ENCODE data around the gene APC.

DNA sequence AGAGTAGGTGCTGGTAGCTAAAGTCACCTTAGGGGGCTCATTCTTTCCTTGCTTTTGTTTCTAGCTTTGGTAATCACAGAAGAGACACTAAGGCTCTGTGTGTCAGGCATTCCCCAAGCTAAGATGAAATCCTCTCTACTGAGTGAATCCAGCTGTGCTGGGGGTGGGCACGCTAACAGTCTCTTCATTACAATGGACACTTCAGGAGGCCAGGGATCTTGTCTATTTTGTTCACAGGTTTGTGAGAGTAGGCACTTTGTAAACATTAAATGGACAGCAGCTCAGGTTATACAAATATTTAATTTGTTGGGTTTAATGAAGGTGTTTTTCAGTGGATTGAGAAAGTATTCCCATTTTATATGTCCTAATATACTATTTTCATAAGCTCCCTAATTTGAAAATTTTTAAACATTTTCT is 79.0 kb downstream of the PJA2 start:
- PRO-cap, result no peak
- RRBS, 2 experiments, result no CpG with 5 or more reads among the region's 1 CpG

DNA sequence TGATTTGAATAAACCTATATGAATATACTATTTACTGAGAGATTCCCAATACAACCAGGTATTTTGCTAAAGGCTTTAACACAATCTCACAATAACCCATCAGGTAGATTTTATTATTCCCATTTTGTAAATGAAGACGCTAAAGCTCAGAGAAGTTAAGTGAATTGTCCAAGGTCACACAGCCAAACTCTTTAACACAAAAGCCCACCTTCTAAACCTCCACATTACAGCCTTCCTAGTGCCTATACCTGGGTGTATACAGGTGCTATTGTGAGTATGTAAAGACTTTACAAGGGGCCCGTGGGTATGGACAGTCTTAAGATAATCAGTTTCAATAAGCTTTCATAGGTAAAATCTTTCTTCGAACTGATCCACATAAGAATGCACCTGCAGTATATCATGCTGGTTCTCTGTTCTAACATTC is 59.2 kb downstream of the PJA2 start:
- PRO-cap, result no peak
- RRBS, 2 experiments, result no CpG with 5 or more reads among the region's 3 CpGs

DNA sequence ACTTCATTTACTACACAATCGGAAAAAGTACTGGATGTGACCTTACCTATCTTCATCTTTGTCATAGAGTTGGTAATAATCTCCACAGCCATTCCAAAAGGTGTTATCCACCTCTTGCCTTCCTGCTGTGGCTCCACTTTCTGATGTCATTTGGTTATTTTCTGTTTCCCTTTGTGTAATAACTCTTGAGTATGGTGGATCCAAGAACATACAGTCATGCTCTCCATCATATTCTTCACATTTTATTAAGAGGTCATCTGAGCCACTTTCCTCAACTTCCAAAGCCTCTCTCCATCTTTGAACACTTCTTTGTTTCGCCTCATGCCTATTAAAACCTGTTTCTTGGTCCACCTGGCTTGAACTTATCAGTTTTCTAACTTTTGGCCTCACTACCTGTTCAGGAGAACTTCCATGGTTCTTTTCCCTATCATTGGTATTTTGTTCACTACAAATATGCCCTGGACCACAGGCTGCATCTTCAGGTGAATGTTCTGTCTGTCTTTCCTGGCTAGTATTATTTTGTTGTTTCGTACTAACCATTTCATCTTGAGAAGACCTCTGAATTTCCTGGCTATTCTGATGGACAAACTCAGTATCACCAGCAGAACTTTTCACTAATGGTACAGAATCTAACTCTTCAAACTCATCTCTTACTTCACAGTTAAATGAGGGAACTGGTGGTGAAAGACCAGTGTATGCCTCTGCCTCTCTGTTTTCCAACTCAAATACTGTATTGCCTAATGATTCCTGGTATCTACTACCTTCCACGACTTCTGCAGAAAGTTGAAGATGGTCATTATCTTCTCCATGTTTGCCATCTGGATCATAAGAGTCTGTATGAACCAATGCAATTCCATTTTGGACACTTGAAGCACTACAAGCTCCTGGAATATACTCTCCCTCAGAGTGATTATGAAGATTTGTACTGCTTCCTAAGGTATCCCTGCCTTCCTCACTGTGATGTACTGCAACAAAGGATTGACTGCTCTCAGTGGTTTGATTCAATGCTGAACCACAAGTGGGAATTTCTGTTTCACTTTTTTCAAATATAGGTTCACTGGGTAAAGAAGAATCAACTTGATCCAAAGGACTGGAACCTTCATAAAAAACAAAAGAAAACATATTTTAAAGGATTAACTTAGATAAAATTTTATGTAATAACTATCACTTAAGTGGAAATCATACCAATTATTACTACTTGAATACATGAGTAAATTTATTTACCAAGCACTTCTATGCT is 31.2 kb downstream of the PJA2 start:
- PRO-cap, result no peak
- RRBS, 2 experiments, result no CpG with 5 or more reads among the region's 4 CpGs

DNA sequence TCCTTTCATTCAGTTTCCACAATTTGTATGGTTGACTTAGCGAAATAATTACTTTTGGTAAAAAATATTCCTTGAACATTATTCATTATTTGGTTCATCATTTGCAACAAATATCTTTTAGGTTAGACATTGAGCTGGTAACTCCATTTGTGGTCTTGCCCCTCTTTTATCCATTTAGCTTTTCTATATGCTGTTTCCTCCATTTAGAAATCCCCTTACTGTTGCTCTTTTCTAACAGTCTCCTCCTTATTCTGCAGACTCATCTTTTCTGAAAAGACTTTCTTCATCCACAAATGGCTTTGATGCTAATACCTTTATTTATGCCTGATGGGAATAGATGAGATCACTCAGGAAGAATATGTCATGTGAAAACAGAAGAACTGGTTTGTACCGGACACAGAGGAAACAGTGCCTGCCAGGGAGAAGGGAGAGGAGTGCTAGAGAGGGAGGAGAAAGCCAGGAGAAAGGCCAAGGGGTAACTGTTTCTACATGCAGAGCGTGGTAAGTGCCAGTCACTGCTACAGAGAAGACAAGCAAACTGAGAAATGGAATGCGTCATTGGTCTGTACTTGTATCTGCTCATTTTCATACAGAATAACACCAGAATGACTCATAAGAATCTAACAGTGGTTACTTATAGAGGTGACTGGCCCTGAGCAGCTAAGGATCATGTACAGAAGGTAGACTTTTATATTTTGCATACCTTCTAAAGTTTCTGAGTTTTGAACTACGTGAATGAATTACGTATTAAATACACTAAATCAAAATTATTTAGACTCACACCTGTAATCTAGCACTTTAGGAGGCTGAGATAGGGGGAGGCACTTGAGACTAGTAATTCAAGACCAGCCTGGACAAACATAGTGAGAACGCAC is 45.9 kb upstream of the PJA2 start:
- PRO-cap, result no peak
- RRBS, 2 experiments, result no CpG with 5 or more reads among the region's 7 CpGs

DNA sequence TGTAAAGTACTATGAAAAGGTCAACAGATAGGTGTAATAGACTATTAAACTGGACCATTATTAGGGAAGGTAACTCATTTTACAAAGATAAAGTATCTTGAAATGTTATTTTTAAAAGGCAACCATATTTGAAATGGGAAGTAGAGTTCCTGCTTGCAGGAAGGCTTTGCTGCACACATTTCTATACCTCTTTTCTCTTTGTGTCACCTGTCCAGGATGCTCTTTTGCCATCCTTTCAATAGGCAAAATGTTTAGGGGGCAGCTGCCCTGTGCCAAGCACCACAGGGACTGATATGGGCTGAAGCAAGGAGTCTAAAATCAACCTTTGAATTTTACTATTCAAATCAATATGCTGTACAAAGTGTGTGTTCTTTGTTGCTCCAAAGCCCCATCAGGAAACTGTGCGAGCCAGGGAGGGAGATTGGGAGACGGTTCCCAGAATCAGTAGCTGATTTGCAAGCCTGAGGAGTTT is 16.1 kb upstream of the MAN2A1 start:
- PRO-cap, result no peak
- RRBS, 2 experiments, result no CpG with 5 or more reads among the region's 2 CpGs

- PRO-cap, result bidirectional peak, plus-strand start at chr5:109690736, minus-strand start at chr5:109690658
- RRBS, 2 experiments, result 1 to 2% methylated on average over 17 of the region's 37 CpGs
These were observed 820 bp downstream of the MAN2A1 start for GRCh38 chr5:109690582-109690911.

DNA sequence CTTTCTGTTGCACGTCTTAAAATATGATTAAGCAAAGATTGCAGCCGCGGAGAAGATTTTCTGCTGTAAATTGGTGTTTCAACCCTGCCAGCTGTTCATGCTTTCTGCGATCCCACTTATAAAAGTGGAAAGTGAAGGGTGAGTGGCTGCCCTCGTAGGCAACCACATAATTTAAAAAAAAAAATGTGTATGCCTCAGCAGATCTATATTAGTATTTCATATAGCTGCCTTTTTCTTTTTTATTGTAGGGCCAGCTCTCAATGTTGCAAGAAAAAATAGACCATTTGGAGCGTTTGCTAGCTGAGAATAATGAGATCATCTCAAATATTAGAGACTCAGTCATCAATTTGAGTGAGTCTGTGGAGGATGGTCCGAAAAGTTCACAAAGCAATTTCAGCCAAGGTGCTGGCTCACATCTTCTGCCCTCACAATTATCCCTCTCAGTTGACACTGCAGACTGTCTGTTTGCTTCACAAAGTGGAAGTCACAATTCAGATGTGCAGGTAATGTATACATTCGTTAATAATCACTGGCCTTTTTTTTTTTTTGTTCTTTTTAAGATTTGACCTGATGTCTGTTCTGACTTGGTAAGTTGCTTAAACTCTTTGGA is 23.6 kb downstream of the MAN2A1 start:
- PRO-cap, result no peak
- RRBS, 2 experiments, result no CpG with 5 or more reads among the region's 8 CpGs

DNA sequence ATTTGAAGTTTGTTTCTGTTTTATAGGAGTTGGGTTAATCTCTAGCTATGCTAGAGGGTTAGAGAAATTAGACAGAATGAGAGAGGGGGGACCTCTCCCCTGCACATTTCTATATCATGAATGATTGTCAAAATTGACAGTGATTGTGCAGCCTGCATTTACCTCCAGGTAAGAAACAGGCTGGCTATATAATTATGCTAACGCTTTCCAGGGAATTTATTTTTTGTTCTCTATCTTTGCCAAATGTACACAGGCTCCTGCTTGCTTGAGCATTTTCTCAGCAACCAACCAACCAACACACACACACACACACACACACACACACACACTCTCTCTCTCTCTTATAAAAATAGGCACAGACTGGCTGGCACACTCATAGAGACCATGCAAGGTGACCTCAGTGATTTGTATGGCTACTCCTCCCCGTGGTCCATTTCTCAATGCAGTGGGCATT is 415.8 kb downstream of the MAN2A1 start:
- PRO-cap, result no peak
- RRBS, 2 experiments, result no CpG with 5 or more reads among the region's 2 CpGs

- PRO-cap, result no peak
- RRBS, 2 experiments, result 21 to 74% methylated on average over 2 of the region's 3 CpGs
These were observed 8.7 kb downstream of the NREP start for GRCh38 chr5:111748241-111748681.

DNA sequence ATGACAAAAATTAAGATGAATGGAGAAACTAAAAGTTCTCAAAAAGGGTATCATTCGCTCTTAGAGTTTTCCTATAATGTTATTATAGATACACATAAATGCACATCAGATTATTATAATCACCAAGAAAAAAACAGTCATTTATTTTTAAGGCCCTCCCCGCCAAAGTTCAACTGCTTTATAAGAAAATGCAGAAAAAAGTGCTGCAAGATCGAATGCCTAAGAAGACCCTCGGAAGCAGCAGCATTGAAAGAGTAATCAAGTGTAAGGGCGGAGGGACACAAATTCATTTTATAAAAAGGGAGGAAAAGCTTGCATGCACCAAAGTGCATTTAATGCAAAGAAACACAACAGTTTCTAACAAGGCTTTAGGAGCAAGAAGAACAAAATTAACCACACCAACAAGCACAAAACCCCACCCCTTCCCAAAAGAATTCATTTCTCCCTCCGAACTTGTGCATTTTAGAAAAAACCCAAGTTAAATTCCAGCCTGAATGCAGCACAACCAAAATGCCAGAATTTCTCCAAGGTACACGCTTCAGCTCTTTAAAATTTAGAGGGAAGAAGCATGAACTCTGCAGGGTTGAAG is 437 bp downstream of the NREP start:
- PRO-cap, result no peak
- RRBS, 2 experiments, result no CpG with 5 or more reads among the region's 7 CpGs

DNA sequence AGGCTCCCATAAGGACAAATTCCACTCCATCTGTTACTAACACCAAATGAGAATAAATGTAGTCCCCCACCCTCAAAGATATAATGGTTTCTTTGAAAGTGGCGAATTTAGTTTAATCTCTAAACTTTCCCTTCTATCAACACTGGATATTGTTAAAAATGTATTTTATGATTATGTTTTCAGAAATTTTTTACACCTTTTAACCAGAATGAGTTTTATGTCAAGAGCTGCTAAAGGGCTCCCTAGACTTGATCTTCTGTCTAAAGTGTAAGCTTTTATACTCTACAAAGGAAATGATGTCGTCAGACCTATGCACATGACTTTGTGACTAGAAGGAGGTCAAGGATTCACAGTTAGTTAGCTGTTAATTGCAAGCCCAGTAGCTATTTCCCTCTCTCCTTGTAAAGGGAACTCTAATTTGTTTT is 173.3 kb upstream of the NREP start:
- PRO-cap, result no peak
- RRBS, 2 experiments, result no CpG with 5 or more reads among the region's 2 CpGs

- PRO-cap, result no peak
- RRBS, 2 experiments, result no CpG with 5 or more reads among the region's 3 CpGs
These were observed 255.0 kb downstream of the EPB41L4A start for GRCh38 chr5:112163922-112164604.

- PRO-cap, result no peak
- RRBS, 2 experiments, result no CpG with 5 or more reads among the region's 11 CpGs
These were observed 250.3 kb downstream of the EPB41L4A start for GRCh38 chr5:112168643-112169227.

- PRO-cap, result no peak
- RRBS, 2 experiments, result no CpG with 5 or more reads among the region's 5 CpGs
These were observed 190.7 kb downstream of the EPB41L4A start for GRCh38 chr5:112228084-112229161.

DNA sequence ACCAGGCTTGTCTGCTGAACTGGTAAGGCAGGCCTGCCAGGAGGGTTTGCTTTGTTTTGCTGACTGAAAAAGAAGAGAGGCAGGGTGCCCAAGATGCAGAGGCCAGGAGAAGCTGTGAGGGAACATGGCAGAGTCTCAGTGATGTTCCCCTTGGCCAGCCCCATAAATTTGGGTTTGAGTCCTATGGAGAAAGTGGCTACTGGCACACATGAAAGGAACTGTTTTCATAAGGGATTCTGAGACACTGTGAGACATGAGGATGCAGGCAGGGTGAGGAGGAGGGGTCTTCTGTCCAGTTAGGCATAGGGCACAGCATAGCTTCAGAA is 60.5 kb upstream of the EPB41L4A start:
- PRO-cap, result no peak

GRCh38 chr5:112728929-112729411 is 8.7 kb upstream of the APC start:
- PRO-cap, result no peak
- RRBS, 2 experiments, result no CpG with 5 or more reads among the region's 3 CpGs

- PRO-cap, result bidirectional peak, plus-strand start at chr5:112737888, minus-strand start at chr5:112737760; unidirectional peak, minus-strand start at chr5:112738426
- RRBS, 2 experiments, result no CpG with 5 or more reads among the region's 42 CpGs
These were observed at the start of gene APC for GRCh38 chr5:112737396-112738527. Gene APC (plus strand): TSS chr5:112737885.

- PRO-cap, result no peak
- RRBS, 2 experiments, result no CpG with 5 or more reads among the region's 9 CpGs
These were observed 76.9 kb downstream of the DCP2 start for GRCh38 chr5:113053391-113053997.

DNA sequence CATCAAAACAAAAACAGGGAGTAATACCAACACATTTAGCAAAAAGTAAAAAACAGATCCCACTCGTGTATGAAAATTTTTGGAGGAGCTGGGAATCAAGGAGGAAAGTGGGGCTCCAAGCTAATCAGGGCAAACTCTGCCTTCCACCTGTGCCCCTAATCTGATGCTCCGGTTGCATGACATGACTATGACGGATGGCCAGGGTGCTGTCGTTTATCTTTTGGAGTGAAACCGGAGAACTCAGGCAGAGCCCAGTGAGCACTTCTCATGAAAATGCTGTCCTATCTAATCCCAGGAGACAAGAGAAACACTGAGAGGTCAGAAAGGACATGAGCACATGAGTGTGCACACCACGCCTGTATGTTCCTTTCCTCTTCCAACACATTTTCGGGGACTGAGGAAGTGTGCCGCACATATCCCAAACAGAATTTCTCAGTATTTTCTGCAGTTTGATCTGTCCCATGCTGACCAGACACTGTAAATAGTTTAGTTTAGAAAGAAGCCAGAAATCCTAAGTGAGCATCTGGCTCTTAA is 217.2 kb downstream of the TSSK1B start:
- PRO-cap, result no peak
- RRBS, 2 experiments, result 1 to 9% methylated on average over 2 to 4 of the region's 8 CpGs

GRCh38 chr5:113340374-113340876 is 94.4 kb downstream of the TSSK1B start:
- PRO-cap, result no peak
- RRBS, 2 experiments, result no CpG with 5 or more reads among the region's 10 CpGs

Measured in HEK293 (cell line).